ENCODE measurements around a stretch of chr5.

- PRO-cap = unidirectional peak, plus-strand start at chr5:82357552
Measured at GRCh38 chr5:82356728-82357822, 78.9 kb upstream of the RPS23 start.

- PRO-cap = no peak
Measured at GRCh38 chr5:82539042-82539392, 260.9 kb upstream of the RPS23 start.

- PRO-cap = no peak
Measured at GRCh38 chr5:82944589-82944788, 132.7 kb downstream of the TMEM167A start.

- PRO-cap = no peak
Measured at GRCh38 chr5:87120358-87120932, 147.2 kb upstream of the RASA1 start.

DNA sequence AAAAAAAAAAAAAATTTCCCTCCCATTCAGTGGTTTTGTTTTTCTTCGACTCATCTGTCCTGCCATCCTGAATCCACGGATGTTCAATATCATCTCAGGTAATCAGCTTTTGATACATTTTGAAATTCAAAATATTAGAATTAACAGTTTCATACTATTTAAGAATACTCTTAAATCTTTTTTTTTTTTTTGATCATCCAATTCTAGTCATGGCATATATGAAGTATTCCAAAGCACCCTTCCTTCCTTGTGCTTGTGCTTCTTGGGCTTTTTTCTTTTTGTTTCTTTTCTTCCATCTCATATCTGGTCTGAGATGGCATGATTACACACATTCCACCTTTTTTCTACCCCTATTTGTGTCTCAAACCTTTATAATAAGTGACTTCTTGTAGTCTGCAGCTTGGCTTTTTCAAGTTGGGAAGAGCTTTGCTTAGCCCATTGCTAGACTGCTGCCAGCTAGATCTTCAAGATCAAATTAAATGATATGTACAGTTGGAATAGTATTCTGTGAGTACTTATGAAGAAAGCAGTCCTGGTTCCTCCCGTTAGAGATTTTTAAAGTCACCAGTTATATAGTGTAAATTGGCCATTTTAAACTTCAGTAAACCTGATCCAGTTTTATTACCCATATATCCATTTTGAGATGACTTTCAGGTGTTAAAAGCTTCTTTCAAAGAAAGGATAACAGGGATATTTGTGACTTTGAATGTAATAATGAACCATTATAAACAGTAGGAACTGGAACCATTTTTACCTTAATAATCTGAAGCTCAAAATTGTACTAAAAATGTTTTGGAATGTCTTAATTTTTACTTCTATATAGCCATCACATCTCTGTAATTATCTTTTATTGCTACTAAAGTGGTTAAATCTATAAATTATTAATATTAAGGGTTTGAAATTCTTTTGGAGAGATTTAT, 28.8 kb downstream of the CCNH start:
- PRO-cap = no peak

GRCh38 chr5:87385856-87386270, 26.9 kb downstream of the CCNH start:
- PRO-cap = no peak

DNA sequence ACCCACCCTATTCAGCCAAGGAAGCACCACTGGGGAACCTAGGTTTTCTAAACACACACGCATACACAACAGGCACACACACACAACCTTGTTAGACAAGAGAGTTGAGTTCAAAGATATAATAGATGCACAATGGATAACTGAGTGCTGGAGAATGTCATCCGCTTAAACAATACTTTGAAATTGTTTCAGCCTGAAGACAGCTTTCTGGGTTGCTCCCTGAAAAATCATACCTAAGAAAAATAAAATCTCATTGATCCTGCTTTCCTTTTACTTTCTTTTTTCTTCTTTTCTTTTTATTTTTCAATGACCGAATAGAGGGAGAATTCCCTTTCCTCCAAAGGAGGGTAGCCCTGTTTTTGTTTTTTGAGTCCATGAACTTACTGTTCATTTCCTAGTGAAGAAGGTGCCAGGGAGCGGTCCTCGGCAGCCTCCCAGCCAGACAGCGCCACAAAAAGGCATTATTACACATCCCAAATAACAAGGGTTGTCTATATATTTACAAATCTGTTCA, 126.0 kb downstream of the TMEM161B start:
- PRO-cap = no peak

GRCh38 chr5:88819270-88819607, 63.7 kb downstream of the MEF2C start:
- PRO-cap = no peak

DNA sequence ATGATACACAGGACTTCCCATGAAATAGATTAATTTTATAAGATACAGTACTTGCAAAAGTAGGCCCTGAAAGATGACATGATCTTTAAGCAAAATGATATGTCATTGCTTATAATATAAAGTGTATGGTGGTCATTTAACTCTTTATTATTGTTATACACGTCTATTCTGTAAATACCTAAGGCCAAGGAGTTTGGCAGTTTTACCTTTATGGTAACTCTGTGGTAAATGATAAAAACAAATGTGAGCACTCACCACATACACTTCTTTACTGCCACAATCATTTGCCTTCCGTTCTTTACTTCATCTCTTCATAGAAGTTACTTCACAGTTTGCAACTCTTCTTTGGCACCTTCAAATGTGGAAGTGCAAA, 4.2 kb upstream of the MEF2C start:
- PRO-cap = unidirectional peak, minus-strand start at position 273 of the sequence

GRCh38 chr5:88888846-88889624, 6.1 kb upstream of the MEF2C start:
- PRO-cap = bidirectional peak, plus-strand start at chr5:88889463, minus-strand start at chr5:88889375

DNA sequence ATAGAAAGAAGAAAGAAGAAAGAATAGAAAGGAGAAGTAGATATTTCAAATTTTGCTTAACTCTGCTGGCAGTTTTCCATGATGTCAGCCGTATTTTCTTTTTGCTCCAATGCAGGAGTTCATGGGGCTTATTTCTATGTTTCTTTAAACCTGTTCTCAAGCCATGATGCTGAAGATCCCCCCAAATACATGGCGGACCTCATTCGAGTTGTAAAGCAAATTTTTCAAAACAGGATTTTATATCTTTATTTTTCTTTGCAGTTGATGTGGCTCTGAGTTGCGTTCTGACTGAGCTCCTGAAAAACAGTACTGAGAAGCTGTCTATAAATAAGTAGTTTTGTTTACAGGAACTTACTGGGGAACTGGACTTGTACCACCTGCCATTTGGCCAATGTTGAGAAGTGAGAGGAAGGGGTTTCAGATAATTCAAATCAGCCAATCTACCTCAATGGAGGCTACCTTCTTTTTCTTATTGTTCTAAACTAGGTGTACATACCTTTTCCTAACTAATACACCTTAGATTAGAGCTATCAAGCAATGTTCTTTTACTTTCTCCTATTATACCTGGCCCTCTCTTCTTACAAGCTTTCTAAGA, 418.6 kb upstream of the MEF2C start:
- PRO-cap = no peak

DNA sequence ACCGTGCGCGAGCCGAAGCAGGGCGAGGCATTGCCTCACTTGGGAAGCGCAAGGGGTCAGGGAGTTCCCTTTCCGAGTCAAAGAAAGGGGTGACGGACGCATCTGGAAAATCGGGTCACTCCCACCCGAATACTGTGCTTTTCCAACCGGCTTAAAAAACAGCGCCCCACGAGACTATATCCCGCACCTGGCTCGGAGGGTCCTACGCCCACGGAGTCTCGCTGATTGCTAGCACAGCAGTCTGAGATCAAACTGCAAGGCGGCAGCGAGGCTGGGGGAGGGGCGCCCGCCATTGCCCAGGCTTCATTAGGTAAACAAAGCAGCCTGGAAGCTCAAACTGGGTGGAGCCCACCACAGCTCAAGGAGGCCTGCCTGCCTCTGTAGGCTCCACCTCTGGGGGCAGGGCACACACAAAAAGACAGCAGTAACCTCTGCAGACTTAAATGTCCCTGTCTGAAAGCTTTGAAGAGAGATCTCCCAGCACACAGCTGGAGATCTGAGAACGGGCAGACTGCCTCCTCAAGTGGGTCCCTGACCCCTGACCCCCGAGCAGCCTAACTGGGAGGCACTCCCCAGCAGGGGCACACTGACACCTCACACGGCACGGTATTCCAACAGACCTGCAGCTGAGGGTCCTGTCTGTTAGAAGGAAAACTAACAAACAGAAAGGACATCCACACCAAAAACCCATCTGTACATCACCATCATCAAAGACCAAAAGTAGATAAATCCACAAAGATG, 336.0 kb downstream of the CETN3 start:
- PRO-cap = no peak

GRCh38 chr5:90642432-90642835, 83.8 kb downstream of the ADGRV1 start:
- PRO-cap = no peak

DNA sequence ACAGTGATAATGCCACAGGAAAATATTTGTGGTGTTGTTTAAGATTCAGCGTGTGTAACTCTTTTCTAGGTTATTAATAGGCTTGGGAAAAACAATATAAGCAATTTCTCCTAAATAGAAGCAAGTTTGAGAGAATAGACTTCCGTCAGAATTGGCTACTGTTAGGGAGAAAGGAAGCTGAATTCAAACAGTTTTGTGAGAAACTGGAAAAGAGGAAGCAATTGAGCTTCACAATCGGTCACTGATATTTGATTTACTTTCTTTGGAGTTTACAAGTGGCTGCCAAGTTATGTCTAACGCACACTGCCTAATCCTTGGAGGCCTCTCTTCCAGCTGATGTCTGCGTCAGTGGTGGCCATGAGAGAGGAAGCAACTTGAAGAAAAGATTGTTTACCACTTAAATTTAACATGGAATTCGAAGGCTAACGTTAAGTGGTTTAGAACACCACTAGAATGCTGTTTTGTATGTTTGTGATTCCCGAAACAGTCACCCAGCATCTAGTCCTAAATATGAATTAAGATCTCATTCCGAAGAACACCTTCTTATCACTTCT, 319.5 kb downstream of the ADGRV1 start:
- PRO-cap = no peak

GRCh38 chr5:90911114-90911425, 352.5 kb downstream of the ADGRV1 start:
- PRO-cap = no peak

GRCh38 chr5:91121603-91121930, 261.6 kb downstream of the ARRDC3 start:
- PRO-cap = bidirectional peak, plus-strand start at chr5:91121824, minus-strand start at chr5:91121661

DNA sequence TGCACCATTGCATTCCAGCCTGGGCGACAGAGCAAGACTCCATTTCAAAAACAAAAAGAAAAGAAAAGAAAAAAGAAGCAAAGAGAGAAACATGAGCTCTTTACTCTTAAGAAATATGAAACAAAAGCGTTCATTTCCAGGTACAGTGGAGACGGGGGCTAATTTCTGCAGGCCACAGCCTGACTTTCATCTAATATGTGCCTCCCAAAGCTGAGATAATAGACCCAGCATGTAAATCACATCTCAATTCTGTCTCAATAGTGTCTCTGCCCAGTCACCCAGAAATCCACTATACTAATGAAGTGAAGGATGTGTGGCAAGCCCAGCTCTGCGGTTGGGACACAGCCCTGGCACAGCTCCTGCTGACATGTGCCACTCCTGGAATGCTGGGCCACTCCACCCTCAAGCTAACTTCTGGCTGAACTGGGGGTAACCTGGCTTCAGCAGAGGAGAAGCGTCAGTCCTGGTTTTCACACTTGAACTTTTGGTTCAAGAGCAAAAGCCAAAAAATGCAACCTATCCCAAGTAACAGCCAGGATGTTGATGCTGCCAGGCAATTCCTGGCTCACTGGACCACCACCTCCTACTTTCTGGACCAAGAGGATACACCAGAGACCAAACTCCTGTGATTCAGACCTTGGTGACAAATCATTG, 86.5 kb downstream of the ARRDC3 start:
- PRO-cap = no peak

DNA sequence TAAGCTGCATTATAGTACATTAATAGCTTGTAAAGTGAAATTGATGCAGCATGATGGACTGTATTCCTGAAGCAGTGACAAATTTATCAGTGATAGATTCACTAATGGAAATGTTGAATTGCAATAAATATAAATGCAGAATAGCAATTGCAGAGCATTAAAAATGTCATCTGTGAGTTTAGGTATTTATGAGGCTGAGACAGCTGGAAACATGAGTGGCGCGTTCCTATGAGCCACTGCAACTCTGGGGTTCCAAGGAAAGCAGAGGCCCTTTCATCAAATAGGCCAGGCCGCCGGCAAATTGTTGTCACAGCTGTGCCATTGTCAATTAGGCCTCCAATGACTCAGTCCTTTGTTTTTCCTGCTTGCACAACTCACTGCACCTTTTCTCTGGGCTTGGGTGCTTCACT, 655.9 kb upstream of the NR2F1 start:
- PRO-cap = no peak

- PRO-cap = no peak
Measured at GRCh38 chr5:93249231-93250304, 333.5 kb upstream of the NR2F1 start.

DNA sequence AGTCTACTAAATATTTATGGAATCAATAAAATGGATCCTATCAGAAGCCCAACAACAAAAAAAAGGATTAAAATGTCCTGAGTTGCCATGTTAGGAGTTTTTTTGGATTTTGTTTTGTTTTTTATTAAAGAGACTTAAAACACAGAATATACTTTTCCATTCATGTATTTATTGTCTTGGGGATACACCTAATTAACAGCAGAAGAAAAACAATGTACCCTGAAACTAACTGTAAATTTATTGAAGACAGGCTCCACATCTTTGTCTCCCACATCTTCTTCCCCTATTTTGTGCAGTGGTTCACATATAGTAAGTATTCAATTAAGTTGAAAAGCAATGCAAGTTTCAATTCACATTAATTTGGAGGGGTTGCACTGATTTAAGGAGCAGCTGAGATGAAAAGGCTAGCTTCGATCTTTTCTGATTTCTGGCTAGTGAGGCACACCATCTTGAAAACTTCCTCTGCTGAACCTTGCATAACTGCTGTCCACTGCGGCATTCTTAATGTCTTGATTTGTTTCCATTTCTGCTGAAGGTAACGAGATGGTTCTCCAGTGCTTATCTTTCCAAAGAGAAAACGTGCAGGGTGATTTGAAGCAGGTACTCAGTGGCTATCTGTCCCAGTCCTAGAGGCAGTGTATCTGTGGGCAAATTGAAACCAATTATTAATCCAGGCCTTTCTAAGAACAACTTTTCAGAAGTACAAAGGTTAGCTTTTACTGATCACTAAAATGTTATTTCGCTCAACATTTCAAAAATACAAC, 172.0 kb upstream of the NR2F1 start:
- PRO-cap = no peak